REH cell (cell line): ENCODE measurements around a stretch of chr9.

DNA sequence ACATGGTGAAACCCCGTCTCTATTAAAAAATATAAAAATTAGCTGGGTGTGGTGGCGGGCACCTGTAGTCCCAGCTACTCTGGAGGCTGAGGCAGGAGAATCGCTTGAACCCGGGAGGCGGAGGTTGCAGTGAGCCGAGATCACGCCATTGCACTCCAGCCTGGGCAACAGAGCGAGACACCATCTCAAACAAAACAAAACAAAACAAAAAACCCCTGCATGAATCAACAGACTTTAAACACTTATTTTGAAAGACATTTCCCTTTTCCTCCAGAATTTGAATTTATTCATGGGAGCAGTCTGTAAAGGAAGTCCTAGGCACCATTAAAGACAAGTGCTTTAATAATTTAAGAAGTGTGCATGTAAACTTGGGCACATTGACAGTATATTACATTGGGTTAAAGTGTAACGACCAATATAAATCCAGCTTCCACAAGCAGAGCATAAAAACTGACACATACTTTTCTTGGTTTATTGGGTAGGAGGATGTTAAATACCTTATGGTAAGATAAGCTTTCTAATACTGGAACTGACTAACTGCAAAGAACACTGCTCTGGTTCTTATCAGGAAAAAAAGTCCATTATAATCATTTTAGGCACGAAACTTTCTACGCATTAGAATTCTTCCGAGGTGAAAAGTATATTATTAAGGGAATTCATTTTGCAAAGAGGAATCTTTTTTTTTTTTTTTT lies 1.2 kb upstream of the ENTREP1 start:
- PRO-cap, result no peak

DNA sequence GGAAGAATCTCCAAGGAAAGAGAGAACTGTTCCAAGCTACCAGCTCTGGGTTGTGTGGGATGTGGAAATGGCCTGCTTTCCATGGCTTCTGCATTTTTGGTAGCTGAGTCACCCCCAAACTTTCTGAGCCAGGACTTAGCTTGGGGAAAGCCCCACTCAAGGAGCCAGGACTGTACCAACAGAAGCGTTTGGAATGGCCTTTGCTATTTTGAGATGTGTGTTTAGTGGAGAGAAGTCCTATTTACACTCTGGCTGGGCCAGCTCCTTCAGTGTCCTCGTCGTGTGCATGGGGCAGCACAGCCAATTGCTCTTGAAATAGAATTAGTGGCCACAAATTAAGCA lies 51.6 kb downstream of the ENTREP1 start:
- PRO-cap, result no peak

DNA sequence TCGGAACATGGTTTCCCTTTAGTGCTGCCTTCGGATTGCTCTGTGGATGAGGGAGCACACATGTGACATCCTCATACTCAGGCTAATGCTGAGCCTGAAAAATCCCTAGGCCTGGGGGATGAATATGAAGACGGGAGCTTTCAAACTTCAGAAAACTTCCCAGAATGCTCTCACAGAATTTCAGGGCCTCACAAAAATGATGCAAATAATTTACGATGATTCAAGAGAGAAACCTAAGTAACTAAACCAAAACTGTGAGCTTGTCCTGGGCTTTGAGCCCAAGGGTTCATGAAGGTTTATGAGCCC lies 145.3 kb downstream of the ENTREP1 start:
- PRO-cap, result no peak

- PRO-cap, result unidirectional peak, plus-strand start at chr9:69476171
These were observed 151.1 kb downstream of the ENTREP1 start for GRCh38 chr9:69476115-69476517.

- PRO-cap, result no peak
These were observed 821 bp upstream of the APBA1 start for GRCh38 chr9:69672799-69673585.

DNA sequence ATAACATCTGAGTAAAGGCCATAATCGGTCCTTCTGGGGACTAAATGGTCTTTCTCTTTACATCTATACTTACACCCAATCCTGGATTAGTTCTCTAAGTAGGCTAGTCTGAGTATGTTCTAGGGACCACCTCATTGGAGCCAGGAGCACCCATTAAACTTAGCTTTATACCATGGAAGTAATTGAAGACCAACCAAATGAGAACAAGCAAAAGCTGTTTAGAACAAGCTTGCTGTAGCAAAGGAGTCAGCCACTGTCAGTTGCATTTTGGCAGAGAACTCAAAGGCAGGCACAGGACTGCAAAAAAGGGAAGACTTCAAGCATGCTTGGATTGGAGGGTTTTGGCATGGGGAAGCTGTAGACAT lies 14.9 kb upstream of the CFAP95 start:
- PRO-cap, result no peak

DNA sequence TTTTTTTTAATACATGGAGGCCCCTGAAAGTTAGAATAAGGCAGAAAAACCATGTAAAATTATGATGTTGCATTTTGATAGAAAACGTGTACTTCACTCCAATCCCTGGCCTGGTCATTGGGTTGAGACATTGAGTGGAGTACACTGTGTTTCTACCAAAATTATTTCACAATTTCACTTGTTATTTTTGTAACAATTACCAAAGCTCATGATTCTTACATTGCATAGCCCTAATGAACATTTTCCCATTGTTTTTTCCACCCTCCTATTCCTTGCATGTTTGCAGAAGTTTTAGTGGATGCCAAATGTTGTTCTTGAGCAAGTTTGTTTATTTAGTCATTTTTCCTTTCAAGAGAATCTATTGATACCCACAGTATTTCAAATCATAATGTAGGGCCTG lies 21.9 kb downstream of the MAMDC2 start:
- PRO-cap, result no peak

DNA sequence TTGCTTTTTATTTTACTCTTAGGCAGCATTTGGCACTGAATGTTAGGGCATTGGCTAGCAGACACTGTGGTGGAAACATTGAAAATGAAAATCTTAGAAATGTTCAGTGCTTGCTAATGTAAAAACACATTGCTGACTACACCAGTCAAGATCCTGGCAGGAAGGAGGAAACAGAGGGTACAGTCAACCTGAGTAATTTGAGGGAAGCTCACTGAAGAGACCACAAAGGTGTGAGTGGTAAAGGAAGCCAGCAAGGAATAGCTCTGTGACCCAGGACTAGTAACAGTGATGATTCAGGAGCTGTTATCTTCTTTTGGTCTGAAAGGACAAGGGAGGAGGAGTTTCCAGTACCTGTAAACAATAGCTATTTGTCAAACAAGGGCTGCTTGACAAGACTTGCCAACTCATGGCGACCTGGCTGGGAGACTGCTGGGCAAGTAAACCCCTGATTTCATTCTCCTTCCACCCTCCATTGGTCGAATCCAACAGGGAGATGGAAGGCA lies 68.0 kb downstream of the MAMDC2 start:
- PRO-cap, result no peak

DNA sequence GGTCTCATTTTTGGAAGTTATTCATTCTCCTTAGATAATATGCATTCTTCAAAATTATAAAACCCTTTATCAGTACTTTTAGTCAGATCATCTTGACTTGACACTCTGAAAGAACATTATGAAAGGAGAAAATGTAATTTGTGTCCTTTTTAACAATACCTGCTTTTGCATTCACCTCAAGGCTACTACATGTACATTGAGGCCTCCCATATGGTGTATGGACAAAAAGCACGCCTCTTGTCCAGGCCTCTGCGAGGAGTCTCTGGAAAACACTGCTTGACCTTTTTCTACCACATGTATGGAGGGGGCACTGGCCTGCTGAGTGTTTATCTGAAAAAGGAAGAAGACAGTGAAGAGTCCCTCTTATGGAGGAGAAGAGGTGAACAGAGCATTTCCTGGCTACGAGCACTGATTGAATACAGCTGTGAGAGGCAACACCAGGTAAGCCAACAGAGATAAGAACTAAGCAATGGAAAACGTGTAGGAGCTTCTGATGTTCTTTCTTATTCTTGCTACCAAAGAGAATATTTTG lies 40.6 kb upstream of the SMC5 start:
- PRO-cap, result no peak

- PRO-cap, result no peak
These were observed 14.1 kb downstream of the KLF9 start for GRCh38 chr9:70400414-70400754.

DNA sequence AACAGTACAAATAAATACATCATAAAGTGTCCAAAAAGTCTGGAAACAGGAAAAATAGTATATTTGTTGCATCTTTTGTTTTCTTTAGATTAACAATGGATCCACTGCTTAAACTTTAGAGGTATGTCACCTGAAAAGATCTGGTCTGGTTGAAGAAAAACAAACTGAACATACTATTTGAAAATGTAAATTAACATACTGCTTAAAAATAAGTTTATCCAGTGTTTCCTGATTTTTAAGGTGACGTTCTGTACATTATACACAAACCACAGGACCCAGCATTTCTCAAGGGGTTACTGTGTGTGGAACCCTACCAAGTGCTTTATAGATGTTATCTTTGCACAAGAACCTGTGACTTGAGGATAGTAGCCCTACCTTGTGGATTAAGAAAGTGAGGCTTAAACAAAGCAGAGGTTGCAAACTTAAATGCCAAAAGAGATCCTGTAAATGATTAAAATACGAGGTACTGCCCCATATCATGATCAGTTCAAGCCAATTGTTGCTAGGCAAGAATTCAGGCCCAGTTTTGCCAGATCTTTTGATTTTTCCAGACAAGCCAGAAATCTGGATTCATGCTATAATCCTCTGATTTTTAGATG lies 4.7 kb downstream of the KLF9 start:
- PRO-cap, result no peak

DNA sequence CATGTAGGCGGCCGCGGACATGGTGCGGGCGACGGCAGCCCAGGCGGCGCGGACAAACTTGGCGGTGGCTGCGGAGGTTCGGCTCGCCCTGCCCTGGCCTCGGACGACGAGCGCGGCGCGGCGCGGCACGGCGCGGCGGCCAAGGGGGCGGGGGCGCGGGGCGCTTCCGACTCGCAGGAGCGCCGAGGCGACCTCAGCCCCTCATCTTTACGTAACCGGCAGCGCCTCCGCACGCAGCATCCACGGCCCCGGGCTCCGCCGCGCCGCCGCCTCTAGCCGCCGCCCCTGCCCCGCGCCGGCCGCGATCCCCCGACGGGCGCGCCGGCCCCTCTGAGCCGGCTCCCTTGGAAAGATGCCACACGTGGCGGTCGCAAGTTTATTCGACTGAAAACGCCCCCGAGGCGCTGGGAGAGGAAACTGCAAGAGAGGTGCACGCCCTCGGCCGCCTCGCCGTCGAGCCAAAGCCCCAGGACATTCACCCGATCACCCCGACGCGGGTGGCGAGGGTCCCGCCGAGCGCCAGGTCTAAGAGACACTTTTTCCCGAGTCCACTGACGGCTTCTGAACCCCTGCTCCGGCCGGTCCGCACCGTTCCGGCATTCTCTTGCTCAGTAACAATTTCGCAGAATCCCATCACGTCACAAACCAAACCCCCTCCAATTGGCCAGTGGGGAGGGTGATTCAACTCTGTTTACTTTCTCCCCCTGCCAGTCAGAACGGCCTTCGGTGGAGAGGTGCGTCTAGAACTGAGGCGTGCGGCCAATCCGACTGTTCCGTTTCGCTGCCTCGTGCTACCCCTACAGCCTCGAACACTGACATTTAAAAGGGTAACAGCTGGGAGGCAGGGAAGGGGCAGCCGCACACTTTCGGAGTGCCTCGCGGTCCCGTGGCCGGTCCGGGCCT lies 863 bp downstream of the KLF9 start:
- PRO-cap, result no peak

GRCh38 chr9:70421122-70421479 lies 6.6 kb upstream of the KLF9 start:
- PRO-cap, result no peak

DNA sequence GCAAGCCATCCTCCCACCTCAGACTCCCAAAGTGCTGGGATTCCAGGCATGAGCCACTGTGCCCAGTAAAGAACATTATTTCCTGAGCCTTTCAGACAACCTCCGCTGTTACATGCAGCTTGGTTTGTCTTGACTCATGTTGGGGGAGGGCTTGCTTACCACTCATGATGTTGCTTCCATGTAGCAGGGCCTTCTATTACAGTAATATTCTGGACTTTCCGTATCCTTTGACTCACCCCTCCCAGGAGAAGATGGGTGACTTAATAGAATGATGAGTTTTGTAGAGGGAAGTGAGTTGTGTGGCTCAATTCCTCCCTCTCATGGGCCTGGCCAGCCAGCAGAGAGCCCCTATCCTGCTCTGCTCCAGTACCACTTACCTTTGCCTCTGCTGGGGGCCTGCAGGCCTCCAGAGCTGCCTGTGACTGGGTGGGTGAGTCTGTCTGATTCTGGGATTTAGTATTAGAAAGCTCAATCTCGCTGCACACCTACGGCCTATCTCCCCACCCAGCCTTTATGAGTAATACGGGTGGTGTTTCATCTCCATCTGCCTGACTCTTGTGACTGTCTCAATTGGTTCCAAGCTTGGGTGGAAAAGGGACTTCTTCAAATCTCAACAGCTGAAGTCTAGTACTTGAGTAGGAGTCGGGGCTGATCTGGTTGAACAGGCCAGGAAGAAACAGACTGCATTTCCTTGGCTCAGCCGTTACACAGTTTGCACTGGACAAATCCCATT lies 52.6 kb upstream of the KLF9 start:
- PRO-cap, result no peak

- PRO-cap, result no peak
These were observed 56.6 kb upstream of the KLF9 start for GRCh38 chr9:70471154-70471406.

GRCh38 chr9:70479685-70480164 lies 65.3 kb upstream of the KLF9 start:
- PRO-cap, result no peak

- PRO-cap, result no peak
These were observed 183.0 kb upstream of the KLF9 start for GRCh38 chr9:70597455-70597907.

GRCh38 chr9:70868419-70869639 lies 252.6 kb downstream of the TRPM3 start:
- PRO-cap, result no peak

GRCh38 chr9:71945180-71945433 lies 33.7 kb downstream of the C9orf85 start:
- PRO-cap, result no peak

DNA sequence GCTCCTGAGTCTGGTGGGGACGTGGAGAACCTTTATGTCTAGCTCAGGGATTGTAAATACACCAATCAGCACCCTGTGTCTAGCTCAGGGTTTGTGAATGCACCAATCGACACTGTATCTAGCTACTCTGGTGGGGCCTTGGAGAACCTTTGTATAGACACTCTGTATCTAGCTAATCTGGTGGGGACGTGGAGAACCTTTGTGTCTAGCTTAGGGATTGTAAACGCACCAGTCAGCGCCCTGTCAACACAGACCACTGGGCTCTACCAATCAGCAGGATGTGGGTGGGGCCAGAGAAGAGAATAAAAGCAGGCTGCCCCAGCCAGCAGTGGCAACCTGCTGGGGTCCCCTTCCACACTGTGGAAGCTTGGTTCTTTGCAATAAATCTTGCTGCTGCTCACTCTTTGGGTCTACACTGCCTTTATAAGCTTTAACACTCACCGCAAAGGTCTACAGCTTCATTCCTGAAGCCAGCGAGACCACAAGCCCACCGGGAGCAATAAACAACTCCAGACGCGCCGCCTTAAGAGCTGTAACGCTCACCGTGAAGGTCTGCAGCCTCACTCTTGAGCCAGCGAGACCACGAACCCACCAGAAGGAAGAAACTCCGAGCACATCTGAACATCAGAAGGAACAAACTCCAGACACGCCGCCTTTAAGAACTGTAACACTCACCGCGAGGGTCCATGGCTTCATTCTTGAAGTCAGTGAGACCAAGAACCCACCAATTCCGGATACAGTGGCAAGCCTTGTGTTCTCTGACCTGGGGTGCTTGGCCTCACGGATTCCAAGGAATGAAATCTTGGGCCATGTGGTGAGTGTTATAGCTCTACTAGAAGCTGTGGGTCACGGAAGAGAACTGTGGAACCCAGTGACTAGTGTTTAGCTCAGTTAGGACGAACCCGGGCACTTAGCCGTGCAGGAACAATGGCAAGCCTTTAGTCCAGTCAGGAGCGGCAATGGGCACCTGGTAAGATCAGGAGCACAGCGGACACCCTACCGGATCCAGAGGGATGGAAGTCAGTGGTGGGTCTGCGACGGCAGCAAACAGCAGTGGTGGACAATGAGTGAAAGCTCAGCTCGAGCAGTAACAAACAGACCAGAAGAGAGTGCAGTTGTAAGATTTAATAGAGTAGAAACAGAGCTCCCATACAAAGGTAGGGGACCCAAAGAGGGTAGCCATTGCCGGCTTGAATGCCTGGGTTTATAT lies 53.0 kb downstream of the C9orf85 start:
- PRO-cap, result no peak